Fibroblast of the aortic adventitia (primary cell): ENCODE results near the gene GTF2A1L.

DNA sequence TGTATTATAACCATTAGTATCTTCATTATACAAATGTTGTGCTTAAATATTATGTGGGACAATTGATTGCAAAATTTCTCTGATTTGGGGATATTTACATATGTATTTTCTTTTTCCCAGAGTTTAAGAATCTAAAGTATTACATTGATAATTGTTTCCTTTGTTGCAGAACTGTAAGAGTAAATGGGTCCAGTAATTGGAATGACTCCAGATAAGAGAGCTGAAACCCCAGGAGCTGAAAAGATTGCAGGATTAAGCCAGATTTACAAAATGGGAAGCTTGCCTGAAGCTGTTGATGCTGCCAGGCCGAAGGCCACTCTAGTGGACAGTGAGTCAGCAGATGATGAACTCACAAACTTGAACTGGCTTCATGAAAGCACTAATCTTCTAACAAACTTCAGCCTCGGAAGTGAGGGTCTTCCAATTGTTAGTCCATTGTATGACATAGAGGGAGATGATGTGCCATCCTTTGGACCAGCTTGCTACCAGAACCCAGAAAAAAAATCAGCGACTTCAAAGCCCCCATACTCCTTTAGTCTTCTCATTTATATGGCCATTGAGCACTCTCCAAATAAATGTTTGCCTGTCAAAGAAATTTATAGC lies 31.7 kb downstream of the FOXN2 start:
- CAGE, long polyA plus RNA, result no peak

DNA sequence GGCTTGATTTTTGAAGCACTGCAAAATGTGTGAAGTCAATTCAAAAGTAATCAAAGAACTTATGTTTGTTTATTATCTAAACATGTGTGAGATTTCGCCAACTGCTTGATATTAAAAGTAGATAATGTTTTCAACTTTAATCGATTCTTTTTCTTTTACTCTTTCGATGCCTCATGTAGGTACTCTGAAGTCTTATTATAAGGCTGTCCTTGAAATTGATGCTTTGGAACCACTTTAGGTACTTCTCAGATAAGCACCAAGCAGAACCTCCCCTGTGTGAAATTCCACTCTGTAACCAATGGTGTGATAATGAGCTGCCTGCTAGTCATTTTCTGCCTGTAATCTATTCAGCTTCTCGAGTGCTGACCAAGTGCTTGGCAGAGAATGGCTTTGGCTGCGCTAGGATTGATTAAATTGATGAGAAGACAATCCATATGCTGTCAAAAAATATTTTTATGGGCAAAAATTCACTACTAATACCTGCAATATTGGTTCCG lies 42.8 kb upstream of the PPP1R21 start:
- CAGE, long polyA plus RNA, result no peak

DNA sequence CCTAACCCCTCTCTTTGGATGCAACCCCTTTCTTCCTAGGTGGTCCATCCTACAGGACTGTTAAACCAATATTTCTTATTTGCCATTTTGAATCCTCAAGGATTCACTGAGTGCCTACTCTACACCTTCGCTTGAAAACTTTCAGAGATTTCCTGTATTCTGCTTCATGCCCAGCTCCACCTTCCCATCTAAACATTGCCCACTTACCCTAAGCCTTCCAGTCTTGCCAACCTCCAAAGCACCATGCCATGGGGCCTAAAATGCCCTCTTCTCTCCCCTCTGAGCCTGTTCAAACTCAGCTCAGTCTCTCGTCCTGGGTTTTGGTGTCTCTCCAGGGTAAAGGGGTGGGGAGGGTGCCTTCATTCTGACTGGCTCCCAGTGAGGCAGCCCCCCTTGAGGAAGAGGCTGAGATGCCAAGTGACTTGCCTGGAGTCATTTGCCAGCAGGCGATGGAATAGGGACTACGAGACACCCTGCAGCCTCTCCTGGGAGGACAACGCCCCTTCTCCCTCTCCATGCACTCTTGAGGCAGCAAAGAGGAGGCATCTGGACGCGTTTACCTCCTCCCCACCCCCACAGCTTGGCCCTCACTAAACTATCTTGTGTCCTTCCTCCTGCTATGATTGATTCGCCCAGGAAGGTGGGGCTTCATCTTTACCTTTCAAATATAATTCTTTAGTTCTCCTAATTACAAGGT lies 858 bp upstream of the STON1 start:
- CAGE, long polyA plus RNA, result no peak

DNA sequence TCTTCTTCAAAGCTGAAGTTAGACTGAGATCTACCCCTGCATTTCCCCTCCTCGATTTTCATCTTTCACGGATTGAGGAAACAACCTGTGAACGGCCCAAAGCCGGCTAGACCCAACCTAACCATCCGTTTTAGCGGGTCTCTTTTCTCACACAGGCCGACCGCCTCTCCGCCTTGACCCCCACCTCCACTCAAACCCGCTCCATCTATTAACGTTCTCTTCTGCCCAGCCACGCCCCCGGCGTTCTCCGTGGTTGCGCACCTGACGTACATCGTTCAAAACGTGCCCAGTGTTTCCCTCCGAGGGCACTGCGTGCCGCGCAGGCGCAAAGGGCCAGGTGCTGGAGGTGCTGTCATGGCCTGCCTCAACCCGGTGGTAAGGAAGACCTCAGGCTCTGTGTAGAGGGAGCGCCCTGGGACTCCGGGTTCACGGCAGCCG lies at the start of gene GTF2A1L:
GTF2A1L (plus strand) TSS at position 336 of the 438 bp plus-strand sequence.
- CAGE, long polyA plus RNA, result no peak

DNA sequence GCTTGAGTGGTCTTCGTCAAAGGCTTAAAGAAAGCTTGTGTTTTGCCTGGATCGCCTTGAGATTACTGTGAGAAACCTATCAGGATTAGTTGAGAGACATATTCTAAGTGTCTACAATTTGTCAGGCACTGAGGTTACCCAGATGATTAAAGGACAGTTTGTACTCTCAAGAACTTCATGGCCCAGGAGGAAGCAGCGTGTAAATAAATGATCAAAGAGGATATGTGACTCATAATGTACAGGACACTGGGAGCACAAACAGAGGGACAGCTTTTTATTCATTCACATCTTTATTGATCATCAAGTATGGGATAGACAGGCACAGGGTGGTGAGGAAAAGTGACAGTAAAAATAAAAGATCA lies 152.6 kb upstream of the FSHR start:
- CAGE, long polyA plus RNA, result no peak

DNA sequence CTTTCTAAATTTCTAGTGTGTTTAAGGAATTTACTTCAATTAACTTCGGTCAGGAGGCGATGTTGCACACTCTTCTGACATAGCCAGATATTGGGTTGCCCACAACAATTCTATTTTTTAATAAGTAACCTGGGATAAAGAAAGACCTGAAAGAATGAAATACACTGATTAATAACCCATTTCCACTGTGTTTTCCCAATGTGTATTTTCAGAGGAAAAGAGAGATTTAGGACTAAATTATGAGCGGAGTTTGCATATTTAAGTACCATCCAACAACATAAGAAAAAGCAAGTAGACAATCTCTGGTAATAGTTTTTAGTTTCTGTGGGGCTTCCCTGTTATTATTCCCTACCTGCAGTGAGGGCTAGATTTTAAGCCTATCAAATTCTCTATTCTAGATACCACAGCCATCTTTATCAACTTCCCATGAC lies 250.4 kb upstream of the NRXN1 start:
- CAGE, long polyA plus RNA, result no peak

- CAGE, long polyA plus RNA, result no peak
Observed at GRCh38 chr2:51990625-51991093, 958.7 kb upstream of the NRXN1 start.

- CAGE, long polyA plus RNA, result no peak
Observed at GRCh38 chr2:52400737-52400950, 1367.0 kb upstream of the CHAC2 start.

DNA sequence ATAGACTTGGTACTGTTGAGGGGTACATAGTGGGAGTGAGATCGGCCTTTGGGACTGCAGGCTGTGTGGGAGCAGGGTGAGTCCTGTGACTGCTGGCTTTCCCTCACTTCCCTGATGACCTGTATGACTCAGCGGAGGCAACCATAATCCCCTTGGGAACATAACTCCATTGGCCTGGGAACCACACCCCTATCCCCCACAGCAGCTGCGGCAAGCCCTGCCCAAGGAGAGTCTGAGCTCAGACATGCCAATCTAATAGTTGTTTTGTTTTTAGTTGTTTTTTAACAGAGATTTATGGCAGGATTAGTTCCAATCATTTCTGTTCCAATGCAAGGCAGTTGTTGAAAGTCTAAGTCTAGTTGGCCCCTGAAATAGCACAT lies 414.1 kb upstream of the CHAC2 start:
- CAGE, long polyA plus RNA, result no peak

DNA sequence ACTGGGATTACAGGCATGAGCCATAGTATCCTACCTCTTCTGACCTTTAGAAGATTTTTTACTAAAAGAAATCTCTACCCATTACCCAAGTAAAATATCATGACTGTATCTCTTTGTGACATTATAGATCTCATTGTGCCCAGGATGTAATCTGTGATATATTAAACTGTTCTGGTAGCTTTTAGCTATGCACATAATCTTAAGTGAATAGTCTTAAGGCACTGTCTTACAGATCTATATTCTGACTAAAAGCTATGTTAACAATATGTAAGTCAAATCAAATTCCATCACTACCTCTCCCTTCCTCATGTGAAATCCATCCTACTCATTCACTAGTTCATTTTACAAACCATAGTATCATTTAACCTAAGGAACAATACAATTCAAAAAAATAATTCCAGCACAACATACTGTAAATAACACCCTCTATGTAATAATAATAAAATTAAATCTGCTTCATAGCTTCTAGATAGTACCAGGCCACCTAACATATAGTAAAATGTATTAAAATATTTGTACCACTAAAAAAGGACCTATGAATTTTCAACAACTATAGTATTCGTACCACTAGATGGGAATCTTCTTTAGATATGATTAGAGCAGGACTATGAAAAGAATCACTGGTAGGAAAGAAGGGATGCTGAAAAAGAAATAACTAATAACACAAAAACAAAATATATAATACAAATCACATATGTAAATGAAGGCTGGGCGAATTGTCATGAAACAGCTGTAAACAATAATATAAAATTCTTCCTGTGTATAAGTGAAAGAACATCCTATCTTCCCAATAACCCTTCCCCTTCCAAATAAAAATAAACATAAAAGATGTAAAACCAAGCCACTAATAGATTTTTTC lies 53.2 kb upstream of the GPR75 start:
- CAGE, long polyA plus RNA, result no peak

GRCh38 chr2:53969776-53970579 lies 815 bp downstream of the PSME4 start:
- CAGE, long polyA plus RNA, result no peak

DNA sequence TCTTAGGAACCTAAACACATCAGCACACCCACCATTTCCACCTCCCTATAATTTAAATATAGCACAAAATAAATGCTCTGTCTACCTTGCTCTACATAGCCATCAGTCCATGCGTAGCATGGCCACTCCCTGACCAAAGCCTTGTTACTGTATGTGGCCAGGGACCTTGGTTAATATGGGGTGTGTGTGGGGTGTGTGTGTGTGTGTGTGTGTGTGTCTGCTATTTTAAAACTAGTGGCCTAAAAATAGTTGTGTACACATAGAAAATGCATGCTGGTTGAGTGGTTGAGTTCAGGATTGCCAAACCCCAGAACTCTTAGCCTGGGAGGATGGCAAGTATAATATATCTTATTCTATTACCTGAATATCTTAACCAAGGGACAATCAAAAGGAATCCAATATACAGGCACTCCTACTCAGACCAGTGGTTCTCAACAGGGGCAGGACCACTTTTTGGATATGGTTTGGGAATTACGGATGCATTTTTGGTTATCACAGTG lies 72.0 kb downstream of the ACYP2 start:
- CAGE, long polyA plus RNA, result no peak

DNA sequence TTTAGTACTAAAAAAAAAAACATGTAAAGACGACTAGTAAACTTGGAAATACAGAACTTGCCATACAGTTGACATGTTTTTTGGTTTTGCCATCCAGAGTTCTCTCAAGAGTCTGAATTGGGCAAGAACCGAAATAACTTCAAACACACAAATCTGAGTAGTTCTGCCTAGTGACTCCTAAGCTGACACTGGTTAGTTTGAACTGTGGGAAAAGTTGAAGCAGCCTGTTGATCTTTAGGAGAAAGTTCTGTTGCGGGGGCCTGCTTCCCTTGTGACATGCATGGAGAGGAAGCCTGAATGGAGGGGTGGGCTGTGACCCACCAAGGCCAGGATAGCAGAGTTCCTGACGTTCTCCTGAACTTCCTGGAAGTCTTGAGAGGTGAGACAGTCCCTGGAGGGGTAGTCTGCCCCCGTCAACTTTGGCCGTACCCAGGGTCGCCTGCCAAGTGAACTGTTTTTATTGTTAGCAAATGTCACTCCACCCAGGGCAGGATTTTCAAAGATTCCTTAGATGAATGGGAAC lies 39.8 kb downstream of the C2orf73 start:
- CAGE, long polyA plus RNA, result no peak

- CAGE, long polyA plus RNA, result no peak
Observed at GRCh38 chr2:54432261-54432668, 23.9 kb upstream of the SPTBN1 start.

DNA sequence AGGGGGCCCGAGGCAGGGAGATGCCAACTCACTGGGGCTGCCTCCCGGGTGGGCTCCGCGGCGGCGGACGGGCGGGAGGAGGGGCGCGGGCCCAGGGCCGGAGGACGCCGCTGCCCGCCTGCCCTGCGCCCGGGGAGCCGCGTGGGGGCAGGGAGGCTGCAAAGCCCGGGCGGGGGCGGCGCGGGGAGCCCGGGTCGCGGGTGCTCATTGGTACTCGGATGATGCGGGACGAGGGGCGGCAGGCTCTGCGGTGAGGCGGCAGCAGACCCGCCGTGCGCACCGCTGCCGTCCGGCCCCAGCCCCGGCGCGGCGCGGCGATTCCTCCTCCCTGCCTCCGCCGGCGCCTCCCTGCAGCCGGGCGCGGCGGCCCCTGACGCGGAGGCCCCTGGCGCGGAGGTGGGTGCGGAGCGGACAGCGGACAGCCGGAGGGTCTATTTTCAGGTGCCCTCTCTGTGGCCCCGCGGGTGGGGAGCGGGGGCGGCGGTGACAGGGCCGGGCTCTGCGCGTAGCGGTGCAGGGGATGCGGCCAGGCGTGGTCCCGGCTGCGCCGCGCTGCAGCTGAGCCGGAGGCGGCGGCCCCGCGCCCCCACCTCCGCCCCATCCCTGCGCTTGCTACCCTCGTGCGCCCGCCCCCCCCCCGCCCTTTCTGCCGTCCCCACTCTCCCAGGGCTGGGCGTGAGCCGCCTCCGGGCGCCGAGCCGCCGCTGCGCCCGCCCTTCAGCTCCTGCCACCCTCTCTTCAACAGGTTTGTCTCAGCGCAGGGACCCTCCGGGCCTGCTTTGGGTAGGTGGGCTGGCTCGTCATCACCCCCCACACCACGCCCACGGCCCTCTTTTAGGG lies 618 bp downstream of the SPTBN1 start:
- CAGE, long polyA plus RNA, result no peak

GRCh38 chr2:54557395-54557527 lies 101.1 kb downstream of the SPTBN1 start:
- CAGE, long polyA plus RNA, result no peak

GRCh38 chr2:54575122-54575448 lies 119.0 kb downstream of the SPTBN1 start:
- CAGE, long polyA plus RNA, result no peak

DNA sequence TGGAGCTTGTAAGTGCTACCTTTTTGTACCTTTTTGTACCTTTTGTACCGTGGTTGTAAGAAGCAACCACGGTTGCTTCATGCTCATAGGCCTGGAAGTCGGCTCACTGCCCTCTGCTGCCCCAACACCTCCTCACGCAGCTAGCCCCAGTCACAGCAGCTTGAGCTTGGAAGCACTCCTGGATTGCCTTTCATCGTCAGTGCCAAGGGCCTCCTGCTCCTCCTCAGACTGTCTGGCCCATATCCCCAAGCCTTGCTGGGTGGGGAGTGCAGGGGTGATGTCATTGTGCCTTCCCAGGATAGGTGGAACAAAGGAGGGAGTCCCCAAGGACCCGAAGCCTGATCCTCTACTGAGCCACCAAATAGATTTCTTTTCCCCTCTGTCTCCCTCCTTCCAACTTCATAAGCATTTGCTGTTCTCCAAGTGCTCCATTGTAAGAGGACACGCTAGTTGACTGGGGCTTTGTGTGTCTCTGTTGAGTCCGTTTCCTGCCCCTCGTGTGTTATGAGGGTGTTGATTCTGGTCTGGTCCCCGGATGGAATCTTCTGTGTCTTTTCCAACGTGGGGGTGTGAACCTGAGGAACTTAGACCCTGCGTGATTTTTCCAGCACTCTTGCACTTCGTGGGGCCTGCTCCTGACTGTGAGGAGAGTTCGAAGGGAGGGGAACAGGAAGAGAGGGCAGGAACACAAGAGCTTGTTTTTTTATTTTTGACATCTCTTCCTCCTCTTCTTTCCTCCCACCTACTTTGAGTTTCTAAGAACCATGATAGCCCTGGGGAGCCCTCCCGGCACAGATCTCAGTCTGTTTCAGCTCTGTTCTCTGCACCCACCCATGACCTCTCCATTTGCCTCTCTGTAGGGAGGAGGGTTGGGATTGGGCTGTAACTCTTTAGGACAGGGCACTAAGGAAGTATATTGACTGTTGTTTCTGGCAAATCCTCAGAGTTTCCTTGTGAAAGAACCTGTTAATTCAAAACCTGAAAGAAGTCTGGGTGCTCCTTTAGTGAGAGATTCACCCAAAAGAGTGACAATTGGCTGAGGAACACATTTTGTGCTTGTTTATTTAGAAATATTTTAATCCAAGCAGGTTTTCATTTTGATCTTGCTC lies 127.1 kb upstream of the EML6 start:
- CAGE, long polyA plus RNA, result no peak

GRCh38 chr2:54622087-54622697 lies 101.3 kb upstream of the EML6 start:
- CAGE, long polyA plus RNA, result no peak

DNA sequence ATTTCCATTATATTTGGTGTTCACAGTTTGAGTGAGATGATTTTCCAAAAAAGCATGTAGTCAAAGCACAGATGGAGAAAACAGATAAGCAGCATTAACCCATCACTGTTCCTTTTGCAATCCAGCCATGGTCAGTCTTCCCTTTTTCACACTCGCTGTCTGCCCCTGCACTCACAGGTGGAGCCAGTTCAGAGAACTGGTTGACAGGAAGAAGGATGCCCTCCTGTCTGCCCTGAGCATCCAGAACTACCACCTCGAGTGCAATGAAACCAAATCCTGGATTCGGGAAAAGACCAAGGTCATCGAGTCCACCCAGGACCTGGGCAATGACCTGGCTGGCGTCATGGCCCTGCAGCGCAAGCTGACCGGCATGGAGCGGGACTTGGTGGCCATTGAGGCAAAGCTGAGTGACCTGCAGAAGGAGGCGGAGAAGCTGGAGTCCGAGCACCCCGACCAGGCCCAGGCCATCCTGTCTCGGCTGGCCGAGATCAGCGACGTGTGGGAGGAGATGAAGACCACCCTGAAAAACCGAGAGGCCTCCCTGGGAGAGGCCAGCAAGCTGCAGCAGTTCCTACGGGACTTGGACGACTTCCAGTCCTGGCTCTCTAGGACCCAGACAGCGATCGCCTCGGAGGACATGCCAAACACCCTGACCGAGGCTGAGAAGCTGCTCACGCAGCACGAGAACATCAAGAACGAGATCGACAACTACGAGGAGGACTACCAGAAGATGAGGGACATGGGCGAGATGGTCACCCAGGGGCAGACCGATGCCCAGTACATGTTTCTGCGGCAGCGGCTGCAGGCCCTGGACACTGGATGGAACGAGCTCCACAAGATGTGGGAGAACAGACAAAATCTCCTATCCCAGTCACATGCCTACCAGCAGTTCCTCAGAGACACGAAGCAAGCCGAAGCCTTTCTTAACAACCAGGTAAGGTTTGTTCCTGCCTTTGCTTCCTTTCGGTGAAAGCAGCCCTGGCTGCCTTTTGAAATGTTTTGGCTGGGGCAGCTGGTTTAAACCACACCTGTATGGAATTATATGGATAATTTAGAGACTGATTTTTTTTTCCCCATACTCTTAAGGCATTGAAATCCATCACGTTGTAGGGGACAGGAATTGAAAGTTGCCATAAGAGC lies 92.4 kb upstream of the EML6 start:
- CAGE, long polyA plus RNA, result no peak